Metastatic Liver Carcinoma in the Adrenal Gland (tissue), 2 donors: ENCODE measurements around a stretch of chr14.

- PRO-cap, 2 experiments, result no peak in any of the 2 experiments
Observed at GRCh38 chr14:101476350-101476887, 285.1 kb upstream of the PPP2R5C start.

- PRO-cap, 2 experiments, result no peak in any of the 2 experiments
Observed at GRCh38 chr14:101558848-101559443, 202.6 kb upstream of the PPP2R5C start.

DNA sequence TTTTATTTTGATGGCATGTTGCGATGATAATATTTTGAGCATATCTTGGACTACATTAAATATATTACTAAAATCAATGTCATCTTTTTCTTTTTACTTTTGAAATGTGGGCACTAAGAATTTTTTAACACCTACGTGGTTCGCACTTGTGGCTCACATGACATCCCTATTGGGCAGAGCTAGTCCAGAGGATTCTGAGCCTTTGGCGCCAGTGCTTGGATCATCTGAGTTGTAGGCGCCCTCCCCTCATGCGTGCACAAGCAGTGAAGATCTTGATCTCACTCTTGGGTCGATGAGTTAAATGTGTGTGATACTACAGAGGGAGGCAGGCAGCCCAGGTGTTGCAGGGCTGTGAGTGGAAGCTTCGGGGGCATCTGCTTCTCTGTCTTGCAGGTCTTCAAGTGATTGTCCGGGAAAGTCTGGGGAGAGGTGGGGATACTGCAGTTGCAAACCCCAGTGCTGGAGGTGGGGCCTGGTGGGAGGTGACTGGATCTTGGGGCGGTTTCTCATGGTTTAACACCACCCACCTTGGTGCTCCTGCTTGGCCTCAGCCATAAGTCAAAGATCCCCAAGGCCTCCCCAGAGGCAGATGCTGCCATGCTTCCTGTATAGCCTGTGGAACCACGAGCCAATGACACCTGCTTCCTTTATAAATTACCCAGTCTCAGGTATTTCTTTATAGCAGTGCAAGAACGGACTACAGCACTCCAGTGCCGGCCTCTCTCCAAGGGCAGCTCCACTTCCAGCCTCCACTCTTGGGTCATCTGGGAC lies 46.1 kb upstream of the PPP2R5C start:
- PRO-cap, 2 experiments, result no peak in any of the 2 experiments

DNA sequence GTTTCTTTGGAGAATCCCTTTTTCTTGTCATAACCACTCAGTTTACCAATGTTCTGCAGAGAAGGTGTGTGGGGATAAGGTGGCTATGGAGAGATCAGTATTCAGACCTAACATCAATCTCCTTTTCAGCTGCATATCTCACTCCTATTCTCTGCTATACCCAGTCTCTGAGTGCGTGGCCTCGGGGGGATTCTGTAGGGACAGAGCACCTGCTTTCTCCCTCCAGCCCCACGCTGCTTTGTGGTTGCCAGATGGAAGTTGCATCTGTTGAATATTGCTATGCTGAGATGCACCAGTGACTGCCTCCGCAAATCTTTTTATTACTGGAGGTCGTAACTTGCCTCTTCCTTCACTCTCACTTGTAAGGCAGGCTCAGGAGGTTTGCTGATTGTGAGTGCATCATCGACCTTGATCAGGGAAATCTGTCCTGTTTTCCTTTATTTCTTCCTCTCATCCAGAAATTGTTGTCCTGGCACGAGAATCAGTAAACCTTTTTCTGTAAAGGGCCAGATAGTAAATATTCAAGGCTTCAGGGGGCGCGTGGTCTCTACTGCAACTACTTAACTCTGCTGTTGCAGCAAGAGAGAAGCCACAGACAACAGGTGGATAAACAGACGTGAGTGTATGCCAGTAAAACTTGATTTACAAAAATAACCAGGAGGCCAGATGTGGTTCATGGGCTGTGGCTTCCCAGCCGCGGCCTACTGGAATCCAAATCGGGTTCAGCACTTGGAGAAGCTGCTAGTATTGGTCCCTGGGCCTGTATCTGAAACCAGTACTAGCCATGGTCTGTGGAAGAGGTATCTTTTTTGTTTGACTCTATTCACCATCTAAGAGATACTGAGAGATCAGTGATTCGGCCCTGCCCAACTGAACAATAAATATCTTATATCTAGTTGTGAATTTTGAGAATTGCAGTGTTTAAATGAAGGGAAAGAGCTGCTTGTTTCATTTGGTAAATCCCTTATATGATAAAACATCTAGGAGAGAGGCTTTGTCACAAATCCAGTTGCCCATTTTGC lies 13.1 kb downstream of the PPP2R5C start:
- PRO-cap, 2 experiments, result no peak in any of the 2 experiments

GRCh38 chr14:101878286-101878791 lies 86.0 kb upstream of the DYNC1H1 start:
- PRO-cap, 2 experiments, result no peak in any of the 2 experiments

GRCh38 chr14:102027766-102028262 lies 59.0 kb downstream of the HSP90AA1 start:
- PRO-cap, 2 experiments, result no peak in any of the 2 experiments

DNA sequence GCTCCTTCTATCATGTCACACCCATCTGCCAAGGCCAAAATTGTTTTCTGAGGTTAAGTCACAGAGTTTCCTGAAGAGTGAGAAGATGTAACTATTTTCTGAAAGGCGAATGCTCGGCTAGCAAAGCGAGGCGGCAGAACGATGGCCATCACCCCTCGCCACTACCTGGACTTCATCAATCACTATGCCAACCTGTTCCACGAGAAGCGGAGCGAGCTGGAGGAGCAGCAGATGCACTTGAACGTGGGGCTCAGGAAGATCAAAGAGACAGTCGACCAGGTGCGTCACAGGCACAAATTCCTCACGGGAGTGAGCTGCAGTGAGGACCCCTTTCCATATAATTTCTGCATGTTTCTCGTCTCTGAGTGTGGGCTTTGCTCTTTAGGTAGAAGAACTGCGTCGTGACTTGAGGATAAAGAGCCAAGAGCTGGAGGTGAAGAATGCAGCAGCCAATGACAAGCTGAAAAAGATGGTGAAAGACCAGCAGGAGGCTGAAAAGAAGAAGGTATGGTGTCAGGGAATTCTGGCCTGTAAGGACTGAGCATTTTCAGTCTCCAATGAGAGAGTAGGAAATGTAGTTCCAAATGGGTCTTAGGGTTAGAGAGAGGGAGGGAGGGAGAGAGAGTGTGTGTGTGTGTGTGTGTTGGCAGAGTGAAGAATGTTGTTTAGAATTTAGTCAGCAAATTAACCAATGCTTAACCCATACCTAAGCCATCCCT lies 57.3 kb downstream of the HSP90AA1 start:
- PRO-cap, 2 experiments, result no peak in any of the 2 experiments

GRCh38 chr14:102078594-102079791 lies 7.9 kb downstream of the HSP90AA1 start:
- PRO-cap, 2 experiments, result no peak in any of the 2 experiments

- PRO-cap, 2 experiments, result no peak in any of the 2 experiments
Observed at GRCh38 chr14:102186971-102187754, 47.5 kb downstream of the WDR20 start.

GRCh38 chr14:102191004-102191582 lies 51.4 kb downstream of the WDR20 start:
- PRO-cap, 2 experiments, result no peak in any of the 2 experiments

- PRO-cap, 2 experiments, result no peak in any of the 2 experiments
Observed at GRCh38 chr14:102362005-102362456, 659 bp downstream of the CINP start.

GRCh38 chr14:102365296-102365704 lies 2.6 kb downstream of the TECPR2 start:
- PRO-cap, 2 experiments, result no peak in any of the 2 experiments

GRCh38 chr14:102437924-102438547 lies 71.5 kb downstream of the ANKRD9 start:
- PRO-cap, 2 experiments, result no peak in any of the 2 experiments

DNA sequence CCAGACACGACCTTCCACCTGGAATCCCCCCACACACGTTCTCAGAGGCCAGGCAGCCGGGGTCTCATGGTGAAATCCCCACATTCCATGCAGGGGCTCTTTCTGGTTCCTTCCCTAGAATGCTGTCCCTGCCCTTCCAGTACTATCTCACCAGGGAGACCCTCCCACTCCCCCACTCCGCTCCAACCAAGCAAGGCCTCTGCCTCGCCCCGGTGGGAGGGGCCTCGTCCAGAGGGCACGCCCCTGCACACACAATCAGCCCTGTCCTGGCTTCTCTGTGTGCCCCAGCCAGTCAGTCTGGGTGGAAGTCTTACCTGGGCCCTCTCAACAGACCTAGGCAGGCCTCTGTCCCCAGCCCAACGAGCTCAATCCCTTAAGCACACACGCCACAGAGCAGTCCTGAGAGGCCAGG lies 1.2 kb upstream of the ANKRD9 start:
- PRO-cap, 2 experiments, result peak in 2 of 2 experiments; most common plus-strand start position 295 of the sequence (in 2); most common minus-strand start position 121 of the sequence (in 1)

GRCh38 chr14:102544054-102544294 lies 34.4 kb upstream of the ANKRD9 start:
- PRO-cap, 2 experiments, result no peak in any of the 2 experiments

GRCh38 chr14:102565475-102565764 lies 27.0 kb upstream of the RCOR1 start:
- PRO-cap, 2 experiments, result no peak in any of the 2 experiments

DNA sequence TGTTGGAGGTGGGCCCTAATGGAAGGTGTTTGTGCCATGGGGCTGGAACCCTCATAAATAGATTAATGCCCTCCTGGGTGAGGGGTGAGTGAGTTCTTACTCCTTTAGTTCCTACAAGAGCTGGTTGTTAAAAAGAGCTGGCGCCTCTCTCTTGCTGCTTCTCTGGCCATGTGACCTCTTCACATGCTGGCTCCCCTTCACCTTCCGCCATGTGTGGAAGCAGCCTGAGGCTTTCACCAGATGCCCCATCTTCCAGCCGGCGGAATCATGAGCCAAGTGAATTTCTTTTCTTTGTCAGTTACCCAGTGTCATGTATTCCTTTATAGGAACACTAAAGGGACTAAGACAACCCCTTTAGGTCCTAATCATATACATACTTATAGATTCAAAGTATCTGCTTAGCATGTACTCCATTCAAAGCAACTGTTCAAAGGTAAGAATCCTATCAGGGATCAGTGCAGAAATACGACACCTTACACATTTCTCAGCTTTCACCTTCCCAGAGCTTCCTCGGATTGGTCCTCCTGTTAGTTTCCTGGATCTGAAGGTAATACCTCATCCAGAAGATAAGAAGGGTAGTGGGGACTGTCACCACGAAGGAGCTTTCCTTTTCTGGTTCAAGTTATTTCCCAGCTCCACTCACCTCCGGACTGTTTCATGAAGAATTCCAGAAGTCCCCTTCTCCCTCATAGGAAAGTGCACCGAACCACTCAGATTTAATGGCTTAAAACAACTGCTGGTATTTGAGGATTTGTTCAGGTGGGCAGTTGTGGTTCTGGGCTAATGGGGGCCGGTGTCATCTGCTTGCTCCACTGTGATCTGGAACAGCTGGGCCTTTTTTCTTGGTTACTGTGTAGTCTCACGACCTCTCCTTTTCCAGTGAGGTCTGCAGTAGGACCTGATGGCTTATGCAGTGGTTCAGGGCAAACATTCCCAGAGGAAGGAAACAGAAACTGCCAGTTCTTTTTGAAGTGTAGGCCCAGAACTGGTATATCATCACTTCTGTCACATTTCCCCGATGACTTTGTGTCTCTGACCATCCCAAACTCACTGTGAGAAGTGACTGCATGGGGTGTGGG lies 38.0 kb downstream of the RCOR1 start:
- PRO-cap, 2 experiments, result no peak in any of the 2 experiments

DNA sequence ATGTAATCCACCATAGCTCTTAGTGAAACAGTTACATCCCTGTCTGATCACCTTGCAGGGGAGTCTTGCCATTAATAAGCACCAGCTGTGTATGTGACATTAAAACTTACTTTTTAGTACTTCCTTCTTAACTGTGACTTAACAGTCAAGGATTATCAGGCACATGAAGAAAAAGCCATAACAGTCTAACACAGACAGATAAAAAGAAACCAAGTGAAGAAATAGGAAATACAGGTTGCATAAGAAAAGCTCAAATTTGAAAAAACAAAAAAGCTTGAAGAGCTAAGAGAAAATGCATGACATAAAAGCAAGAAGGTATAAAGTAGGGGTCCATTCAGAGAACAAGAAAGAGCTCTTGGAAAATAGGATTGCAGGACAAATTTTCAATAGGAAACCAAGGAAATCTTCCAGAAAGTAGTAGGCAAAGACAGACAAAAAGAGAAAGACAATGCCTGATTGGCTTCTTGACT lies 53.7 kb downstream of the RCOR1 start:
- PRO-cap, 2 experiments, result no peak in any of the 2 experiments

GRCh38 chr14:102721961-102722478 lies 55.2 kb upstream of the TRAF3 start:
- PRO-cap, 2 experiments, result no peak in any of the 2 experiments

GRCh38 chr14:102750043-102750414 lies 27.2 kb upstream of the TRAF3 start:
- PRO-cap, 2 experiments, result no peak in any of the 2 experiments